Monocyte (primary cell): ENCODE measurements around a stretch of chr21.

DNA sequence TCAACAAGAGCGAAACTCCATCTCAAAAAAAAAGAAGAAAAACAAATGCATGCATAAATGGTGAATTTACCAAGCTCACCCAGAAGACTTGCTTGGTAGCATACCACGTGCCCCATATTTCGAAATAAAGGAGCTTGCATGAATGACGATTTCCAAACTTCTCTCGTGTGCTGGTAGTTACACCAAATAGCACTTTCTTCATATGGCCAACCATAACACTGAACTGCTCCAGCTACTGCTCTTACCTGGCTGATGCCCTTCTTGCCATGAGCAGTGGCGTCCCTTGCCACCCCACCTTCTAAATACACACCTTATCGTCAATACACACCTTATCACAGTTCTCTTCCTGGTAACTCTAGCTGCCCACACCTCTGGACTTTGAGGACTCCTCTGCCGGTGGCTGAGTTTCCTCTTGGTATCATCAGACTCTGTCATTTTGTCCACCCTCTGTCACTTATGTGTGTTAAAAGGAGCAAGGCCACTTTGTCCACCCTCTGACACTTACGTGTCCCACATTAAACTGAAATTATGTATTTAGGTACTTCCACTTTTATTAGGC lies 2.9 kb downstream of the DOP1B start:
- PRO-cap, 2 experiments: no peak in any of the 2 experiments

DNA sequence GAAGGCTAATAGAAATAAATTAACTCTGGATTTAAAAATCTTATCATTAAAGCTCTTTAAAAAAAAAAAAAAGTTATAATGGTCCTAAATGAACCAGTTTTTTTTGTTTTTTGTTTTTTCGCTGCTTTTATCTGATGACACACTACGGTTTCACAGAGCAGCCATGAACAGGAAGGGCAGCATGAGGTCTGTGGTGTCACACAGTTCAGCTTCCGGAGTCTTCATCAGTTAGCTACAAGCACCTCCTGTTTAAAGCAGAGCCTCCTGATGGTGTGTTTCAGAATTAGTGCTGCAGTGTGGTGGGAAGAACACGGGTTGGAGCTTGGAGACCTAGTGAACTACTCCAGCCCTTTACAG lies 17.2 kb downstream of the DOP1B start:
- PRO-cap, 2 experiments: no peak in any of the 2 experiments

DNA sequence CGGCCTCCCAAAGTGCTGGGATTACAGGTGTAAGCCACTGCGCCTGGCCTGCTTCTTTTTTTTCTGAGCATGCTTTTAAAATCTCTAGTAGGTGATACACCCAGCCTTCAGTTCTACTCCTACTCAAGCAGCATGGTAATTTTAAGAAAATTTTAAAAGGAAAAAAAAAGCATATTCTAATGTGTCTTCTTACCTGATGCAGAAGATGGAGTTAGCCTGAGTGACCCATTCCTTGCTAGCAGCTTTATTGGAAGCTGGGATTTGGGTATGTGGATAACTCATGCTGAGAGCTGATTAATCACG lies 31.2 kb downstream of the DOP1B start:
- PRO-cap, 2 experiments: no peak in any of the 2 experiments

DNA sequence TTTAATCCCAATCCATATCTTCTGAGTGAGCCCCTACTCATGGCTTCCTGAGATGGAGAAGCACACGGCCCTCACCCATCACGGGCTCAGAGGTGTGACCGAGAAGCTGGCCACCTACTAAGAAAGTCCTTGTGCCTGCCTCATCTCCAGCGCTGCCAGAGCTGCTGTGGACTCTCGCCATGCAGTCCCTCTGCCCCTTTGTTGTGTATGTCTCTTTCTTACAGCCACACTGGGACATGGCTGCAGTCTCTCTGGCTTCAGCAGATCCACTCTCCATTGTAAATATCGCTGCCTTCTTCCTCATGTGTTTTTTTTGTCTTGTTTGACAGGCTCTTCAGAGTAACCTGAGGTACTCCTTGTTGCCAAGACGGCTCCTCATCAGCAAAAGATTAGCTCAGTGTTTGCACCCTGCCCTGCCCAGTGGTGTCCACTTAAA lies 42.1 kb downstream of the DOP1B start:
- PRO-cap, 2 experiments: no peak in any of the 2 experiments

- PRO-cap, 2 experiments: no peak in any of the 2 experiments
These were observed 47.0 kb downstream of the DOP1B start for GRCh38 chr21:36203533-36204120.

DNA sequence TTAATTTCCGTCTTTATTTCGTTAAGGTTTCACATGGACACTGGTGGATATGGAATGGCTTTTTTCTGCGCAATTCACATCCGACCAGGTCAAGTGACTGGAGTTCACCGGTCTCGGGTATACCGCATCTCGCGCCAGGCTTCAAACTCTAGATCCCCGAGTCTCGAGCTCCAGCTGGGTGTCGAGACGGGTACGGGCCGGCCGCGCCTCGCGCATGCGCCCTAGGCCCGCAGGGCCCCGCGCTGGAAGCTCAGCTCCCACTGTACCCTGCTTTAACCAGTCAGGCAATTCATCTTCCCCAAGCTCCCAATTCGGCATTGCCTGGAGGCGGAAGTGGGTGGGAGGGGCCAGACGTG lies 216 bp upstream of the MORC3 start:
- PRO-cap, 2 experiments: peak in 2 of 2 experiments; most common minus-strand start position 147 of the sequence (in 1)

DNA sequence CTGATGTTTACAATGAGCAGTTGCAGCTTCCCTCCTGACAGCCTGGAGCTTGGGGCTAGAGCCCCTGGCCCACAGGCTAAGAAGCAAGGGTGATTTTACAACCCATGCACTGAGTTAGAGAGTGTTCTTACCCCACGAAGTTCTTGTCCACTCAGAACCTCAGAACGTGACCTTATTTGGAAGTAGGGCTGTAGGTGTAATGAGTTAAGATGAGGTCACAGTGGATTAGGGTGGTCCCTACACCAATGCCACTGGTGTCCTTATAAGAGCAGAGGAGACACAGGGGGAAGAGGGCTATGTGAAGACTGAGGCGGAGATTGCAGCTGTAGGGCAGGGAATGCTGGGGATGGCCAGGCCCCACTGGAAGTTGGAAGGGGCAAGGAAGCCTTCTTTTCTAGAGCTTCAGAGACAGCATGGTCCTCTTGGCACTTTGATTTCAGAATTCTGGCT lies 15.7 kb upstream of the CLDN14 start:
- PRO-cap, 2 experiments: no peak in any of the 2 experiments

GRCh38 chr21:36612915-36613573 lies 85.9 kb upstream of the SIM2 start:
- PRO-cap, 2 experiments: no peak in any of the 2 experiments

DNA sequence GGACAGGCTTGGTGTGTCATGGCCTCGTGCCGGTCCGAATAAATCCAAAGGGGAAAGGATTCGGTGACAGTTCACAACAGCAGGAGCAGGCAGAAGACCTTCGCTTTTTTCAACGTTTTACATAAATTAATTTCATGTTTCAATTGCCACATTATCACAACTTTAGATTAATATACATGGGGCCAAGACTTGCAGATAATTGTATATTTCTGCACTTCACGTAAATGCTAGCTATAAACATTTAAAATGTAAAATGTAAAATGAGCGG lies 36.9 kb upstream of the SIM2 start:
- PRO-cap, 2 experiments: no peak in any of the 2 experiments

- PRO-cap, 2 experiments: no peak in any of the 2 experiments
These were observed 54.6 kb downstream of the SIM2 start for GRCh38 chr21:36753430-36754072.

- PRO-cap, 2 experiments: no peak in any of the 2 experiments
These were observed 33.8 kb downstream of the TTC3 start for GRCh38 chr21:37106483-37107539.

DNA sequence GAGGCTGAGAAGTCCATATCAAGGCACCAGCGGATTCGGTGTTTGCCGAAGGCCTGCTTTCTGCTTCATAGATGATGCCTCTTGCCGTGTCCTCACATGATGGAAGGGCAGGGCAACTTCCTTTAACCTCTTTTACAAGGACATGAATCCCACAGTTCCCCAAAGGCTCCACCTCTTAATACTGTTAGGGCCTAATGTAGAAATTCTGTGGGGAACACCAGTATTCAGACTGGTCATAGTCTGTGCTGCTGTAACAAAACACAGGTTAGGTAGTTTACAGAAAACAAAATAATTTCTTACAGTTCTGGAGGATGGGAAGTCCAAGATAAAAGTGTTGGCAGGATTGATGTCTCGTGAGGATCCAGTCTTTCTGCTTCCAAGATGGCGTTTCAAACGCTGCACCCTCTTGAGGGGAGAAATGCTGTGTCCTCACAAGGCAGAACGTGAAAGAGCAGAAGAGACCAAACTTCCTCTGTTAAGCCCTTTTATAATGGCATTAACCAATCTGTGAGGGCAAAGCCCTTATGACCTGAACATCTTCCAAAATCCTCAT lies 26.0 kb downstream of the DYRK1A start:
- PRO-cap, 2 experiments: no peak in any of the 2 experiments

GRCh38 chr21:37433681-37434331 lies 67.2 kb downstream of the DYRK1A start:
- PRO-cap, 2 experiments: no peak in any of the 2 experiments

DNA sequence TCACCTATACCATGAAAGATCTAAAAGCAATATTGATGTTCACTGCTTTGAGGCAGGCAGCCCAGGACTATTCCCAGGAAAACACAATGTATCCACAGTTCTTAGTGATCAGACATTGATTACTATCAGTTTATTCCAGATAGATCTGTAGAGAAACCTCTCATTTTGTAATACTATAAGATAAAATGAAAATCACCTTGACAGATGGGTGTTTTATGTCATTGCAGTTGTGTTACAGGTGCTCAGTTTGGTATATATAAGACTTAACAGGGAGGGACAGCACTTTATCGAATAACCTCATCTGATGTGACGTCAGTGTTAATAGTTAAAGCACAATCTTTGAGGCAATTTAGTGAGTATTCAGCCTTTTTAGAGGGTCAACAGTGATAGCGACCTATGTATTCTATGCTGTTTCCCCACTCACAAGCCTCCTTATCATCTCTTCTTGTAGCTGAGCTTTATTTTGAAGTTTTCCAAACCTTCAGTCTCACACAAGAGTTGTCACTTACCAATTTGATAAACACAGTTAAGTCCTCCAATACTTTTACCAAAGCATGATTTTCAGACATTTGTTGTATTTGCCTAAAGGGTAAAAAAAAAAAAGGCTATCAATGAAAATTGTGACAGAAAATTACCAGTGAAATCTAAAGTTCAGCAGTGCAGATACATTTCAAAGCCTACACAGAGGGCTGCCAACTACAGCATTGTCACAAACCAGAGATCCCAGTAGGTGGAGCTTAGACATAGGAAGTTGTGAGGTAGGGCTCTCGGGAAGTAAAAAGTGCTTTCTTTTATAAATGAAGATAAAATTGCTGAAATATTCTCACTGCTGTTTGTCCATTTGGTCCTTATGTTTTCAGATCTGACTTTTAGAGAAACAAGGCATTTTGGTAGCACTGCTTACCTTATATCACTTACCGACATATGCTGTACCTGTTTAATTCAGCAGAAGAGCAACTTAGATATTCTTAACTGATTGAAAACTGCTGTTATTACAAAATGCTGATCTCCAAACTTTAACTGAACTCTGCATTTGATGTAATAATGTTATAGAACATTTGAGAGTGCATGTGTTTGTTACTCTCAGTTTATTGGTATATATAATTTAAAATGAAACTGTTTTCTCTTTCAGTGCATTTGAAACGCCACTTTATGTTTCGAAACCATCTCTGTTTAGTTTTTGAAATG lies 122.9 kb downstream of the DYRK1A start:
- PRO-cap, 2 experiments: peak in 1 of 2 experiments; most common plus-strand start position 263 of the sequence (in 1)

GRCh38 chr21:37510505-37511064 lies 144.0 kb downstream of the DYRK1A start:
- PRO-cap, 2 experiments: no peak in any of the 2 experiments

DNA sequence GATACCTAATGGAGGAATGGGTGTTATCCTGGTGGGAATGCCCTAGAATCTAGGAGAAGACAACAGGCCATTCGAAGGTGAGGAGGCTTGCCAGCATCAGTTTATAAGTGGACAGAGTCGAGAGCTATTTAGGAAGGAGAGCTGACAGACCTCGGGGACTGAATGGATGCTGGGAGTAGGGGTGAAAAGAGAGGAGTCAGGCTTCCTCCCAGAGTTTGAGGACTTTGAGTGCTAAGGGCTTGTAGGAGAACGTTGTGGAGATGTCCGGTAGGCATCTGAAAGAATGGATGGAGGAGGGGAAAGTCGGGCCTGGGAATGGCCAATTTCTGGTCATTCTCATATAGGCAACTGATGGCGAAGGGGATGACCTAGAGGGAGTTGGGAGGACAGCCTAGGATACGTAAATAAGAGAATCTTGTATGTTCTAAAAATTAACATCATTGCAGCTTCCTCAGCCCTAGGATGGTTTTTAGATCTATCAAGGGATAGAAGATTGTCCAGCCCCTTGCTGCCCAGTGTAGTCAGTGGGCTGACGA lies 155.2 kb downstream of the DYRK1A start:
- PRO-cap, 2 experiments: peak in 1 of 2 experiments; most common plus-strand start position 282 of the sequence (in 1)

DNA sequence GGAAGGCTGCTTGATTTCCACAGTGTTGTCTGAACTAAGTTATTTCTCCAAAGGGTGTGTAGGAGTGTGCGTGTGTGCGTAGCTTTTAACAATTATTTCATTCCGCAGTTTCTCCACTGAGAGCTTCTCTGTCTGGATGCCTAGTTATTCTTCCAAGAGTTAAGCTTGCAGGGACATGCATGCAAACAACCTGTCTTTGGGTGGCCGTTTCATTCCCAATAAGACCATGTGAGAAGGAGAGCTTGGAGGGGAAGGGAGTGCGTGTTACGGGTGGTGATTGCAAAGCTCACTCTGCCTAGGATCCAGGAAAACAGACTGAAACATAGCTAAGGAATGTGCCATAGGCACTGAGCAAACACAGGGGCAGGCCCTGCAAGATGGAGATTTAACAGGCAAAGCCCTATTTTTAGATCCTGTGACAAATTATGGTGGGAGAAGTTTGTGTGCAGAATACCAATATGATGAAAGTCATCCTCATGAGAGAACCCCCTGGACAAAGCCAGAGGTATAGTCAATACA lies 269.8 kb downstream of the DYRK1A start:
- PRO-cap, 2 experiments: no peak in any of the 2 experiments

- PRO-cap, 2 experiments: no peak in any of the 2 experiments
These were observed 88.3 kb downstream of the KCNJ6 start for GRCh38 chr21:37827890-37828424.

- PRO-cap, 2 experiments: no peak in any of the 2 experiments
These were observed 93.3 kb downstream of the KCNJ15 start for GRCh38 chr21:38350100-38350423.

DNA sequence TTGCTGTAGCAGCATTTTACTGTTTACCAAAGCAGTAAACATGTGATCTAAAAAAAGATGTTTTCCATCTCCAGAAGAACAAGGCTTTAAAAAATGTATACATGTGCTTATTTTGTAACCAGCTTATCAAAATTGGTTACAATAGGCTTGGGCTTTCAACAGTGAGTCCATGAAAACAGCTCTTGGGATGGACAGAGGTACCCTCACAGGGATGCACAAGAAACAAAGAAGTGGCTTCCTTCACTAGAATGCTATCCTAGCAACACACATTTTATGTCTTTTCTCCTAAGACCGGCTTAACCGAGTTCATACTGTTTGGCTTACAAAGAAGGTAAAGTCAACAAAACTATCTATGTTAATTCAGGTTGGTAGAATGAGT lies 9.1 kb downstream of the ERG start:
- PRO-cap, 2 experiments: no peak in any of the 2 experiments